Endodermal cell (in vitro differentiated cells): ENCODE measurements around the genes PFKFB4 and P4HTM.

DNA sequence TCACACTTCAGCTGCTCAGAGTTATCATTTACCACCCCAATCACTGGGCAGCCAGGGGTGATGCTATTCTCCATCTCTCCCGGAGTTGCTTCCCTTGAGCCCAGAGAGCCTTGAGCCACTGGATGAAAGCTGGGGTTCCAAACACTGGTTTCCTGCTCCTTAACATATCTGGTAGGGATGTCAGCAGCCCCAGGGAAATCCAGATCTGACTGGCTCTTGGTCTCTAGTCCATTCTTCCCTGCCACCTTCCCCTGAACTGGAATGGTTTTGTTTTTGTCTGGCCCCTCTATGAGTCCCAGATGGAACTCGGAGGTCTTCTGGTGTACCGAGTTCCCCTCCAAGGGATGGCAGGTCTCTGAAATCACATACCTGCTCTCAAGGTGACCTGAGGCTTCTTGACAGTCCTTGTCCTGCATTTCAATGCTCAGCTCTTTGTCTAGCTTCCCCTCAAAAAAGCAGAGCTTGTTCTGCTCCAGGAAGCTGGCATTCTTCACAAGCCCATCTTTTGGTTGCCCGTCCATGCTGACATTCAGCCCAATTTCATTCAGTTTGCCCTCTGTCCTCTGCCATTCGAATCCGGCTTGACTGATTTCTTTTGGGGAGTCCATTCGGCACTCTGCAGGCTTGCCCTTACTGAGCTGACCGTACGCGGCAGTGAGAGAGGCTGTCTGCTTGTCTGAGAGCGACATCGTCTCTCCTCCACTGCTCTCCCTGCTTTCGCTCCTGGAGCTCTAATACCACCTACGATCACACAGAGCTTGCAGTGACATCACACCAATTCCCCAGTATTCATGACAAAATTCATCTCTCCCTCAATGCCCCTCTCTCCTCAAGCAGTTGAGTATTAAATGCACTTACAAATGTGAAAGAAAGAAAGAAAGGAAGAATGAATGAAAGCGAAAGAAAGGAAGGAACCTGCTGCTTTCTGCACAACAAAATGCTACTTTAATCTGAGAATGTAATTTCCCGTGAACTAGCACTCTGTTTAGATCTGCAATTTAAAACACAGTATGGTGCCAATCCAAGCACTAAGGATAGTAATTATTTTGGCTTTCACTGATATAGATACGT is 89.2 kb downstream of the DHX30 start:
- PRO-cap, result no peak

GRCh38 chr3:48013741-48014089 is 2.5 kb downstream of the MAP4 start:
- PRO-cap, result no peak

- PRO-cap, result bidirectional peak, plus-strand start at chr3:48188657, minus-strand start at chr3:48188379; unidirectional peak, plus-strand start at chr3:48188802
Measured at GRCh38 chr3:48188467-48188902, 268 bp upstream of the CDC25A start.

DNA sequence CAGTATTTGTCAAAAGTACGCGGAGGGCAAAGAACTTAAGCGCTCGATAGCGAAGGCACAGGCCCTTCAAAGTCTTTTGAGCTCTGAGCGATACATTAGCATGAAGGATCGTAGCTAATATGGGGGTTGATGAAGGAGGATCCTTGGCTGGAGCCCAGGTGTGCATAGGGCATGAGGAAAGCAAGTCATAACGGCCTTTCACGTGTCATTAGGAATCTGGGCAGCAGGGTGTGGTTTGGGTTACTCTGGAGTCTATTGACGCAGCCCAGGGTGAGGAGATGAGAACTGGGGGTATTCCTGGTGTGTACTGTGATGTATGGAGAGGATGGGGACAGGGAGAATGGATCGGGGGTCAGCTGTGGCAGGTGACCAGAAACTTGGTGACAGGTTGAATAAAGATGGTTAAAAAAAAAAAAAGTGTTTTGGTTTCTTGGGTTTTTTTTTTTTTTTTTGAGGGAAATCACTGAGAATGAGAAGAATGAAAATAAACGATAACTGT is 712 bp upstream of the NME6 start:
- PRO-cap, result no peak

- PRO-cap, result no peak
Measured at GRCh38 chr3:48335269-48335636, 1.8 kb upstream of the SPINK8 start.

GRCh38 chr3:48356314-48356932 is 15.6 kb upstream of the FBXW12 start:
- PRO-cap, result no peak

DNA sequence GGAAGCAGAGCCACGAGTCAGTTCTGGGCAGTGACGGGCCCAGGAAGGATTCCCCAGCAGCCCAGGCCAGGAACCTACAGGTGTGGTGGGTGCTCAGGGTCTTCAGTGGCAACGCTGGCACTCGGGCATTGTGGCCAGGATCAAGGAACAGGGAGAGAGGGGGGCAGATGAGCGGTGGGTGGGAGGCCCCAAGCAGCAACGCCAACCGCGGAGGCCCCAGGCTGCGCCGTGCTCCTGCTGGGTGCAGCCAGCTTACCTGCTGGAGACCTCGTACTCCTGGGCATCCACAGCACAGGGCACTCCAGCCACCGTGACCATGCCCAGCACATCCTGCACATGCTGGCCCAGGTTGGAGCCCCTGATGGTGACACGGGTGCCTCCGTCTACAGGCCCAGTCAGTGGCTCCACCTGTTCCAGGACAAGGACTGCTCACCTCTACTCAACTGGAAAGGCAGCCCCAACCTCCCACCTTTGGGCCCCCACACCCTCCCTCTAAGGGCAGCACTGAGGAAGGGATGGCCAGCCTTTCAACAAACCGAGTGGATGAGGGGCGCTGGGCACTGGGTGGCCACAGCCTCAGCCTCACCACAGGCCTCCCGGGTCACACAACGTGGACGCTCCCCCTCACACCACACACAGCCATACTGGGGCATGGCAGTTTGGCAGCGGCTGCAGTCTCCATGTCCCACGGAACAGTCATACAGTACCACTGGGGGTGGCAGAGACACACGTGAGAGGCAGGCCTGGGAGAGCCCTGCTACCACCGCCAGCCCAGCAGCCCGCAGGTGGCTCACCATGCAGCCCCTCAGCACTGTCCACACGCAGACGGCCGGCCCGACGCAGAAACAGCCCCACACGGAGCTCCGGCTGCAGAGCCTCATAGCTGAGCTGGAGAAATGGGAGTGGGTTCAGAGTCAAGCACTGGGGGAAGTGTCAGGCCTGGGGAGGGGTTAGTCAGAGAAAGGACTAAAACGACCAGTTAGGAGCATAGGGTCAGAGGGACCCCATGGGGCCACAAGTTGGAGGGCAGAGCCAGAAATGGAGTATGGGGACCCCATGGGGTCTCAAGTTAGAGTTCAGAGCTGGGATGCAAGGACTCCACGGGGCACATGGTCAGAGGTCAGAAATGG is 11.9 kb downstream of the PLXNB1 start:
- PRO-cap, result no peak

DNA sequence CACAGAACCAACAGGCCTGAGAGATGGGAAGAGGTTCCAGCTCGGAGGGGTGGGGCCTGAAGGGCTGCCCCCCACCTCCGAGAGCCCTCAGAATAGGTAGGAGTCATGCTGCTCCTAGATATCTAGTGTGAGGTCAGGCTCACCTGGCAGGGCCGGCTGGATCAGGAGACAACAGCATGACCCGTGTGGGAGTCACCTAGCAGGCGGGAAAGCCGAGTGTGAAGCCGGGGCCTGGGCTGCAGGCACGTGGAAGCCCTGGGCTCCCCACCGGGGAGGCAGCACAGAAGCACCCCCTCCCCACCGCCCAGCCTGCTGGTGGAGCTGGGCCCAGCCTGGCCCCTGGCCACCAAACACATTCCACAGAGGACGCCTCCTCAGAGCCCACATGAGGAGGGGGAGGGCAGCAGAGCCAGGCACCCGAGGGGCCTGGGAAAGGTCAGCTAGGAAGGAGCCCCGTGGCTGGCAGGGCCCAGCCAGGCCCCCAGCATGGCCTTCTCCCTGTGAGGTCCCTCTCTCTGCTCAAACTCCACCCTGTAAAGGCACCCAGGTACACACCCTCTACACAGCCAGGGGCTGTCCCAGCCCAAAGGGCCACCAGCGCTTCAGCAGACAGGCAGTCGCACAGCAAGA is 4.6 kb downstream of the PLXNB1 start:
- PRO-cap, result no peak

- PRO-cap, result no peak
Measured at GRCh38 chr3:48426201-48426907, 3.5 kb downstream of the PLXNB1 start.

GRCh38 chr3:48473384-48473745 is 7.3 kb downstream of the TREX1 start:
- PRO-cap, result bidirectional peak, plus-strand start at chr3:48473591, minus-strand start at chr3:48473505

GRCh38 chr3:48479109-48479818 is 13.2 kb downstream of the TREX1 start:
- PRO-cap, result no peak

GRCh38 chr3:48556442-48557584 is at the start of gene PFKFB4:
Gene PFKFB4 (minus strand): TSS chr3:48556803.
- PRO-cap, result bidirectional peak, plus-strand start at chr3:48557258, minus-strand start at chr3:48556801

- PRO-cap, result no peak
Measured at GRCh38 chr3:48651867-48652169, 10.9 kb downstream of the CELSR3 start.

- PRO-cap, result bidirectional peak, plus-strand start at chr3:48656315, minus-strand start at chr3:48656198
Measured at GRCh38 chr3:48655969-48656904, 6.4 kb downstream of the CELSR3 start.

- PRO-cap, result no peak
Measured at GRCh38 chr3:48726323-48726615, 9.2 kb upstream of the IP6K2 start.

DNA sequence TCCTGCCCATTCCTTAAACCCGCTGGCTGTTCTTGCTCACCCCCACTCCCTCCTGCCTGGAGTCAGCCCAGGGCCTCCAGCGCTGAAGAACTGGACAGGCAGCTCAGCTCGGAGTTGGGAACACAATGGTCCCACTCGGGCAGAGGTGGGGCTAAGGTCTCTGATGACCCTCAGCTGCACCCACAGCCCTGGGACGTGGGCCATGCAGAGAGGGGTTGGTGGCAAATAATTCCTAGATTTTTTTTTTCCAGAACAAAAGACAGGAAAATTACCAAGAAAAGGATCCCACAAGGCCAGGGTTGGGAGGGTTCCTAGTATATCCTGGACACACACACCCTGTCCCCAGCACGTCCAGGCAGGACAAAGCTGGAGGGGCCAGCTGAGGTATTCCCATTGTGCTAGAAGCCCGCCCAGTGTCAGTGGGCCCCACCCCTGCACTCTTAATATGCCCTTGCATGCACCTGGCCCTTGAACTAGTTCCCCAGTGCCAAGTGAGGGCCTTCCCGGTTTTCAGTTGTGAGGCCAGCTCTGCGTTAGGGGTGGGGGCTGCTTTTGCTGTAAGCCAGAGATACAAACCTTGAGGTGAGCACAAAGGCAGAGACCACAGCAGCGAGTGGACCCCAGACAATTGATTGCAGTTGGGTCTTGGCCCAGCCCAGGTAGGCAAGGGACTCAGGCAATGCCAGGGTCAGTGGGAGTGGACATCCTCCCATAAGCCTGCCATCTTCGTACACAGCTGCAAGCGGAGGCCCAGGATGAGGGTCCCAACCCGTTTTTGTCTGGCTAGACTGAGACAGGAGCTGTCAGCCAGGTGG is 22.2 kb upstream of the IP6K2 start:
- PRO-cap, result no peak

GRCh38 chr3:48747239-48748562 is 30.7 kb upstream of the IP6K2 start:
- PRO-cap, result no peak

DNA sequence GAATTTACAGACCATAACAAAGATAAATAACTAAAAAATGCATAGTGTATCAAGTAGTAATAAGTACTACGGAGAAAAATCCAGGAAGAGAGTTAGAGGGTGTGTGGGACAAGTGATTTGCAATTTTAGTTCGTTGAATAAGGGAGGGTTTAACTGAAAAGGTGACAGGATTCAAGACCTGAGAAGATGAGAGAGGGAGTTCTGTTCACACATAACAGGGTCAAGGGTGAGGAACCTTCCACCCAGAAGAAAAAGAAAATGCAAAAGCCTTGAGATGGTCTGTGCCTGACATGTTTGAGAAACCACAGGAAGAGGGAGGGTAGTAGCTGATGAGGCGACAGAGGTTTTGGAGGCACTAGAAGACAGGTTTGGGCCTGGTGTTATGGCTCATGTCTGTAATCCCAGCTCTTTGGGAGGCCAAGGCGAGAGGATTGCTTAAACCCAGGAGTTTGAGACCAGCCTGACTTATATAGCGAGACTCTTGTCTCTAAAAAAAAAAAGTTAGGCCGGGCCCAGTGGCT is 589 bp upstream of the SLC25A20 start:
- PRO-cap, result no peak

- PRO-cap, result no peak
Measured at GRCh38 chr3:48989145-48989618, 859 bp upstream of the P4HTM start.

- PRO-cap, result bidirectional peak, plus-strand start at chr3:48990342, minus-strand start at chr3:48990153; bidirectional peak, plus-strand start at chr3:48990504, minus-strand start at chr3:48990422; bidirectional peak, plus-strand start at chr3:48990768, minus-strand start at chr3:48990772; bidirectional peak, plus-strand start at chr3:48991005, minus-strand start at chr3:48990913
Measured at GRCh38 chr3:48989995-48991134, at the start of gene P4HTM. Gene P4HTM (plus strand): TSS chr3:48990241.